Liver (tissue), 9 donors: ENCODE measurements around the genes MRPL9 and S100A11.

GRCh38 chr1:151313718-151314730 is 13.2 kb downstream of the PI4KB start:
- PRO-cap, 5 experiments: peak in 1 of 5 experiments; most common plus-strand start chr1:151314436 (in 1); most common minus-strand start chr1:151314297 (in 1)
- RAMPAGE, long total RNA, 2 experiments: no peak in any of the 2 experiments
- RRBS: no CpG with 5 or more reads among the region's 3 CpGs

DNA sequence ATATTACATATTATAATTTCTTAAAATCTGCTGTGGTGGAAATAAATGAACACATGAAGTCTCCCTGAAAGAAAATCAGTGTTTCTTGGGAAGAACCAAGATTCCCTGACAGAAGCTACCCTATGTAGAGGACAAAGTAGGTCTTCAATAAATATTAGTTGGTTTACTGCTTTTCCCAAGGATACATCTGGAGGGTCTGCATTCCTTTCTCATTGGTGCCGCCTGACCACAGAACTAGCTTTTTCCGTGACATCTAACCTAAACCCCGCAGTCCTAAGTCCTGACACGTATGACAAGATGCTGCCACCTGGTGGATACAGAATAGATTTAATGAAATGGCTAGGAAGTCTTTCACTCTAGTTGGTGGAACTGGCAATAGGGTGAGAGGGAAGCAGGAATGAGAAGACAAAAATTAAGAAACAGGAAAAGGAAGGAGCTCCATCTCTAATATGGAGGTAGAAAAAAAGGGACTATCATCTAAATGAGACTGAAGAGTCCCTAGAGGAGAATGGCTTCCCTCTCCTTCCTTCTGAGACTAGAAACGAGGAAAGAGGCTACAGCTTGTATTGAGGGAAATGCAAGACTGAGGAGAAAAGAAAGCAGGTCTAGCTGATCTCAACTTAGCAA is 6.2 kb downstream of the RFX5 start:
- PRO-cap, 5 experiments: no peak in any of the 5 experiments
- RAMPAGE, long total RNA, 2 experiments: no peak in any of the 2 experiments
- RRBS: no CpG with 5 or more reads among the region's 5 CpGs

- PRO-cap, 5 experiments: no peak in any of the 5 experiments
- RAMPAGE, long total RNA, 2 experiments: no peak in any of the 2 experiments
- RRBS: no CpG with 5 or more reads among the region's 12 CpGs
Observed at GRCh38 chr1:151405069-151405815, 5.9 kb downstream of the PSMB4 start.

- PRO-cap, 5 experiments: no peak in any of the 5 experiments
- RAMPAGE, long total RNA, 2 experiments: no peak in any of the 2 experiments
- RRBS: no CpG with 5 or more reads among the region's 4 CpGs
Observed at GRCh38 chr1:151425197-151425604, 25.8 kb downstream of the PSMB4 start.

- PRO-cap, 5 experiments: no peak in any of the 5 experiments
- RAMPAGE, long total RNA, 2 experiments: no peak in any of the 2 experiments
- RRBS: no CpG with 5 or more reads among the region's 8 CpGs
Observed at GRCh38 chr1:151574877-151575476, 34.9 kb downstream of the TUFT1 start.

- PRO-cap, 5 experiments: no peak in any of the 5 experiments
- RAMPAGE, long total RNA, 2 experiments: no peak in any of the 2 experiments
- RRBS: no CpG with 5 or more reads among the region's 17 CpGs
Observed at GRCh38 chr1:151613229-151613906, 1.5 kb downstream of the SNX27 start.

- PRO-cap, 5 experiments: peak in 5 of 5 experiments; most common plus-strand start chr1:151763578 (in 2); most common minus-strand start chr1:151763496 (in 4)
- RAMPAGE, long total RNA, 2 experiments: start-site peak on the minus strand in 2 of 2 experiments, at chr1:151763479-151763498 at its widest, 59 to 589 reads per replicate
- RRBS: 2% methylated on average over 22 of the region's 43 CpGs
Observed at GRCh38 chr1:151763293-151764171, at the start of gene MRPL9. TSS of gene MRPL9 (minus strand) at chr1:151763496.

DNA sequence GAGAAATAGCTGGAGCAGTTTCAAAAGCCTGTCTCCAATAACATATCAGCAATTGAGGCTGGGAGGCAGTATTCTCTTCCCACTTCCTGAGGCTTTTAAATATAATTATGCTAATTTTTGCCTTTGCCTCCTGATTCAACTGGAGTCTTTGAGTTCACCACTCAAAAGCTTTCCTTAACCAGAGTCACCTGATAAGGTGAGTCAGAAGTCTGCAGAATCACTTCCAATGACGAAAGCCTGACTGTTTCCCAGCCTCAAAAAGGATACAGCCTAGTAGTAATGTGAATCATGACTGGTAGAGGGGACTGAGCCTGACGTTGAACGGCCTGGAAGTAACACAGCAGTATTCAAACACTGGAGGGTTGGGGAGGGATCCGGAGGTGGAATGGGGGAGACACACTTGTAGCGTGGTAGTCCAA is 10.4 kb upstream of the MRPL9 start:
- PRO-cap, 5 experiments: no peak in any of the 5 experiments
- RAMPAGE, long total RNA, 2 experiments: no peak in any of the 2 experiments
- RRBS: no CpG with 5 or more reads among the region's 5 CpGs

- PRO-cap, 5 experiments: no peak in any of the 5 experiments
- RAMPAGE, long total RNA, 2 experiments: no peak in any of the 2 experiments
- RRBS: no CpG with 5 or more reads among the region's 12 CpGs
Observed at GRCh38 chr1:151790079-151790278, 321 bp downstream of the TDRKH start.

GRCh38 chr1:151790613-151791688 is 651 bp upstream of the TDRKH start:
- PRO-cap, 5 experiments: peak in 5 of 5 experiments; most common plus-strand start chr1:151790859 (in 3); most common minus-strand start chr1:151790913 (in 2)
- RAMPAGE, long total RNA, 2 experiments: no peak in any of the 2 experiments
- RRBS: 2% methylated on average over 2 of the region's 69 CpGs

- PRO-cap, 5 experiments: no peak in any of the 5 experiments
- RAMPAGE, long total RNA, 2 experiments: no peak in any of the 2 experiments
- RRBS: no CpG with 5 or more reads among the region's 3 CpGs
Observed at GRCh38 chr1:151920135-151920619, 10.9 kb upstream of the THEM4 start.

GRCh38 chr1:151945532-151946194 is 36.4 kb upstream of the THEM4 start:
- PRO-cap, 5 experiments: peak in 2 of 5 experiments; most common plus-strand start chr1:151946020 (in 2); most common minus-strand start chr1:151945783 (in 1)
- RAMPAGE, long total RNA, 2 experiments: no peak in any of the 2 experiments
- RRBS: no CpG with 5 or more reads among the region's 6 CpGs

DNA sequence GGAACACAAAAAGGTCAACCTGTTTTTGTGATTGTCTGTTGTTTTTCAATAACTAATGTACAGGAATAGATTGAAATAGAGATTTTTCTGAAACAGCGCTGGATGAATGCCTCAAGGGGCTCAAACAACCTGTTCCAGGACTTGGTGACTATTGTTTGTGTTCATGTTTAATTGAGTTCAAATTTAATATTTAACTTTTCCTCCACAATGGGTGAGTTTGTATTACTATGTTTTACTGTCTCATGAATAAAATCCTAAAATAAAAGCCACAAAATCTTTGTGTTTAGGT is 40.0 kb downstream of the S100A10 start:
- PRO-cap, 5 experiments: no peak in any of the 5 experiments
- RAMPAGE, long total RNA, 2 experiments: no peak in any of the 2 experiments
- RRBS: no CpG with 5 or more reads among the region's 1 CpG

DNA sequence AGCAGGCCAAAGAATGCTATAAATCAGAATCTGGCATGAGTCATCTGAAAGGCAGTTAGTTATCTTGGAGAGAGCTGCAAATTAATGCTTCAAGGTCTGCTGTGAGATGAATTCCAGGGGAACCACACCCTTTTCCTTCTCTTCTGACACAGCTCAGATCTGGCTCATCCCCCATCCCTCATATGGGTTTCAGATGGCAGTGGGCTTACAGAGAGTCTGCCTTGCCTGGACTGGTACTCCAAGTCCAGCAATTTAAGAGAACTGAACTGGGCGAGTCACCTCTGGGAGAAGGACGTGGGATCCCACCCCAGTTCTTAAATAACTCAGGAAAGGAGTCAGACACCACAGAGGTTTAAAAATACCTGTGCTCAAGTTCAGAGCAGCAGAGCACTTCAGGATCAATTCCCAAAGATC is 5.1 kb downstream of the S100A10 start:
- PRO-cap, 5 experiments: no peak in any of the 5 experiments
- RAMPAGE, long total RNA, 2 experiments: no peak in any of the 2 experiments
- RRBS: no CpG with 5 or more reads among the region's 2 CpGs

GRCh38 chr1:151990050-151990701 is 3.5 kb downstream of the S100A10 start:
- PRO-cap, 5 experiments: no peak in any of the 5 experiments
- RAMPAGE, long total RNA, 2 experiments: no peak in any of the 2 experiments
- RRBS: no CpG with 5 or more reads among the region's 5 CpGs

GRCh38 chr1:152001041-152001822 is 7.6 kb upstream of the S100A10 start:
- PRO-cap, 5 experiments: peak in 1 of 5 experiments; most common minus-strand start chr1:152001746 (in 1)
- RAMPAGE, long total RNA, 2 experiments: no peak in any of the 2 experiments
- RRBS: no CpG with 5 or more reads among the region's 5 CpGs

GRCh38 chr1:152036229-152037281 is at the start of gene S100A11:
TSS of gene S100A11 (minus strand) at chr1:152037004.
- PRO-cap, 5 experiments: peak in 5 of 5 experiments; most common plus-strand start chr1:152036397 (in 1); most common minus-strand start chr1:152037016 (in 4)
- RAMPAGE, long total RNA, 2 experiments: start-site peak on the minus strand in 2 of 2 experiments, at chr1:152036960-152037020 at its widest, 2,685 to 5,846 reads per replicate
- RRBS: 6% methylated on average over 15 of the region's 55 CpGs

DNA sequence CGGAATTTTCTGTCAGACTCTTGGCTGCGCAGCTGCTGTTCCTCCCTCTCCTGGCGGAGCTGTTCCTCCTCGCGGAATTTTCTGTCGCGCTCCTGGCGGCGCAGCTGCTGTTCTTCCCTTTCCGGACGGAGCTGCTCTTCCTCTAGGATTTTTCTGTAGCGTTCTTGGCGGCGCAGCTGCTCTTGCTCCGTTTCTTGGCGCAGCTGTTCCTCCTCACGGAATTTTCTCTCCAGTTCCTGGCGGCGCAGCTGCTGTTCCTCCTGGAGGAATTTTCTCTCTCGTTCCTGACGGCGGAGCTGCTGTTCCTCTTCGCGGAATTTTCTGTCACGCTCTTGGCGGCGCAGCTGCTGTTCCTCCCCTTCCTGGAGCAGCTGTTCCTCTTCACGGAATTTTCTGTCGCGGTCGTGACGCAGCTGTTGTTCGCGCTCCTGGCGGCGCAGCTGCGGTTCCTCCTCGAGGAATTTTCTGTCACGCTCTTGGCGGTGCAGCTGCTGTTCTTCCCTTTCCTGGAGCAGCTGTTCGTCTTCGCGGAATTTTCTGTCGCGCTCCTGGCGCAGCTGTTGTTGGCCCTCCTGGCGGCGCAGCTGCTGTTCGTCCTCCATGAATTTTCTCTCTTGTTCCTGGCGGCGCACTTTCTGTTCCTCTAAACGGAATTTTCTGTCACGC is 7.3 kb downstream of the TCHH start:
- PRO-cap, 5 experiments: no peak in any of the 5 experiments
- RAMPAGE, long total RNA, 2 experiments: no peak in any of the 2 experiments
- RRBS: no CpG with 5 or more reads among the region's 53 CpGs

DNA sequence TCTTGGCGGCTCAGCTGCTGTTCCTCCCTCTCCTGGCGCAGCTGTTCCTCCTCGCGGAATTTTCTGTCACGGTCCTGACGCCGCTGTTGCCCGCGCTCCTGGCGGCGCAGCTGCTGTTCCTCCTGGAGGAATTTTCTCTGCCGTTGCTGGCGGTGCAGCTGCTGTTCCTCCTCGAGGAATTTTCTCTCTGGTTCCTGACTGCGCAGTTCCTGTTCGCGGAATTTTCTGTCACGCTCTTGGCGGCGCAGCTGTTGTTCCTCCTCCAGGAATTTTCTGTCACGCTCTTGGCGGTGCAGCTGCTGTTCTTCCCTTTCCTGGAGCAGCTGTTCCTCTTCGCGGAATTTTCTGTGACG is 6.8 kb downstream of the TCHH start:
- PRO-cap, 5 experiments: no peak in any of the 5 experiments
- RAMPAGE, long total RNA, 2 experiments: no peak in any of the 2 experiments
- RRBS: no CpG with 5 or more reads among the region's 25 CpGs

- PRO-cap, 5 experiments: no peak in any of the 5 experiments
- RAMPAGE, long total RNA, 2 experiments: no peak in any of the 2 experiments
- RRBS: no CpG with 5 or more reads among the region's 3 CpGs
Observed at GRCh38 chr1:152167848-152168420, 8.9 kb upstream of the RPTN start.